ENCODE results near the gene USP31.

DNA sequence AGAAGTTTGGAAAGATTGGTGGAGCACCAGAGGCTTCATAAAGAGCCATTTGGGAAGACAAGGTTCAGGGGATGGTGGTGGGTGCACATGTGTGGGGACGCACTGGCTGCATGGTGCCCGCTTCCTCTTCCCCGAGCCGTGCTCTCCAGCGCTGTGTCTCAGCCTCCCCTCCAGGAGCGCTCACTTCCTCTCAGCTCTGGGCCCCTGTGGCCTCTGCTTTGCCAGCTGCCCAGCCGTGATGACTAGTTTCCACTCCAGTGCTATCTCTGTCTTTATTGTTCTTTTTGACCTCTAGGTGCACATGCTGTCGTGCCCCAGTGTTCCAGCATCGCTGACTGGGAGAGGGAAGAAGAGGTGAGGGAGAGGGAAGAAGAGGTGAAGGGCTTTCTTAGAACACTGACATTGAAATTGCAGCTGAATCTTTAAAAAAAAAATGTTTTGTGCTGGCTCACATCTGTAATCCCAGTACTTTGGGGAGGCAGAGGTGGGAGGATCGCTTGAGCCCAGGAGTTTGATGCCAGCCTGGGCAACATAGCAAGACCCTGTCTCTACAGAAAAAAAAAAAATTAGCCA is 78.4 kb upstream of the CRYM start:
- RRBS: no CpG with 5 or more reads among the region's 10 CpGs

DNA sequence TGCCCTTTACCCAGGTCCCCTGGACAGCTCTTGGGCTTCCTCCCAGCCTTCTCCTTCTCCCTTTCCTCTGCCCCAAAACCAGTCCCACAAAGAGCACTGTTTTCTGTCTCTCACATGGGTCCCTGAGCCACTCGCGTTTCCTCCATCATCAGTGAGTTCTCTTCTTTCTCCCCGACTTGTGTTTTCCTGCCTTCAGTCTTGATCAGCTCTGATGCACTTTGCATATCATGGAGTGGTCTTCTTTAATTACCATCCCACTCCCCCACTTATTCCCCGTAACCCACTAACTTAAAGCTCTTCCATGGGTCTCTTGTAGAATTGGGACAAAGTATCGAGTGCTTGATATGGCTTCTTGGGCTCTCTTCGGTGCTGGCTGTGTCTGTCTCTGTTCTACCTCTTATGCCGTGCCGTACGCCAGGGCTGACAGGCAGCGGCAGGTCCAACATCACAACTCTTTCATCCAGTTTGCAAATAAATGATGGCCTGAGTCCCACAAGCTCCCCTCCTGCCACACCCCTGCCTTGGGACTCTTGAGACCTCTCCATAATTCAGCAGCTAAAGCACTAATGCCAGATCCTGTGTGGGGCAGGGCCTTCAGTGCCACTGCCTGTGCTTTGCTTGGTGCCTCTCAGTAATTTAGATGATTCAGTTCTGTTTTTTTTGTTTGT is 86.2 kb upstream of the CRYM start:
- RRBS: no CpG with 5 or more reads among the region's 10 CpGs

- RRBS: no CpG with 5 or more reads among the region's 8 CpGs
Observed at GRCh38 chr16:21501310-21501513, 98.2 kb upstream of the METTL9 start.

DNA sequence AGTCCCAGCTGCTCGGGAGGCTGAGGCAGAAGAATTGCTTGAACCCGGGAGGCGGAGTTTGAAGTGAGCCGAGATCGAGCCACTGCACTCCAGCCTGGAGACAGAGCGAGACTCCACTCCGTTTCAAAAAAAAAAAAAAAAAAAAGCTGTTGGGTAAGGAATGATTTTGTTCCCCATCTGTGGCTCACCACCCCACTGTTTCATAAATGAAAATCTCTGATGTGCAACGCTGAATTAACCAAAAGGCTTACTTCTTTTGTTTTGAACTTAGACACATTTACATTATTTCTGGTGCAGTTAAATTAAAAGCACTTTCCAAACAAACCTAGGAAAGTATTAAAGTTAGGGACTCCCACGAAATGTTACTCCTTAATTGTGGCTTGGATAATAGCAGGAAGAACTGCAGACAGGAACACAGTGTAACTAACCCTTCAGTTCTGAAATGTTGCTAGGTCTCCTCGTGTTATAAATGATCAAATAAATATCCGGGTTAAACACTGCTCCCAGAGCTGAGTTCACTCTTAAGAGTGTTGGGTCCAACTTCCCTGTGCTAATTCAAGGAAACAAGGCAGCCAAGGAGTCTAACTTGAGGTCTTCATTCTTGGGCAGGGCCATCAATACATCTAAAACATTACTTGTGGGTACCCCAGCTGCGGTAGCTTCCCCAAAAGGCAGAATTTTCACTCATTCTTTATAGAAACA is 998 bp upstream of the METTL9 start:
- RRBS: no CpG with 5 or more reads among the region's 12 CpGs

- RRBS: no CpG with 5 or more reads among the region's 11 CpGs
Observed at GRCh38 chr16:21600422-21600863, 1.1 kb downstream of the METTL9 start.

- RRBS: no CpG with 5 or more reads among the region's 8 CpGs
Observed at GRCh38 chr16:21626511-21627444, 25.6 kb downstream of the IGSF6 start.

- RRBS: no CpG with 5 or more reads among the region's 6 CpGs
Observed at GRCh38 chr16:21808290-21808760, 49.2 kb downstream of the NPIPB4 start.

DNA sequence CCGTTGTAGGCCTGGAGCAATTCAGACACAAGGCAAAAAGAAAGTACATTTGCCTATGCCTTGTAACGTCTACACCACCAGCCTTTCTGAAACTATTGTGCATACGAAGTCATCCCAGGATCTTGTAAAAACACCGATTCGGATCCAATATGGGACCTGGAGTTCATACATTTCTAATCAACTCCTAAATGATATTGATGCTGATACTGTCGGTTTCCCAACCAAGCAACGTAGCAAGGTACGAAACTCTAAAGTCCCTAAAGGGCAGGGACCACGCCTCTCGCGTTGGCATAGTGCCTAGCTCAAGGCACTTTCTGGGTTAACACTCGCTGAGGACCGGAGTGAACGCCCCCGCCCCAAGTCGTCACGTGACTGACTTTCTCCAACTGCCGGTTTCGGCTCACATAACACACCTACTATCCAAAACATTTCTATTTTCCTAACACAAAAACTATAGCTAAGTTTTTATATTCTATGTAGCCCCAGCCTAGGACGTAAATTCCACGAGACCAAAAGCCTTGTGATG is 853 bp upstream of the UQCRC2 start:
- RRBS: 2% methylated on average over 6 of the region's 21 CpGs

- RRBS: no CpG with 5 or more reads among the region's 1 CpG
Observed at GRCh38 chr16:22026801-22027088, 18.8 kb downstream of the MOSMO start.

GRCh38 chr16:22040755-22041666 is 33.1 kb downstream of the MOSMO start:
- RRBS: no CpG with 5 or more reads among the region's 9 CpGs

DNA sequence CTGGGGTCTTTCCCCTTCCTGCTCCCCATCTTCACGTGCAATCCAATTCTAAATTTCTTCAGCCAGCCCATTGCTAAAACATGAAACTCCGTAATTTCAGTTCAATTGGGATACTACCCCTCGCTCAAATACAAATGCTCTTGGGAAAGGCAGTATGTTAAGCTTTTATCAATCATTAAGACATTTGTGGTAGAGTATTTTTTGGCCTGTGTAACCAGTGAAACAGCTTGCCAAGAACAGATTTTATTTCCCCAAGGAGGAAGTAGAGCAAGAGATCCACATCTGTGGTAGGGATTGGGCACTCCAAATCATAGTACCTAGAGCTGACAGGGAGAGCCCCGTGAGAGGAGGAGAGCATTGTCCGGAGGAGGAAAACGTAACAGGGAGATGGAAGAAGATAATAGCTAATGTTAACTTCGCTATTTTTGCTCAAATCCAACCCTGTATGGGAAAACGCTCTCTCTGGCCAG is 21.4 kb upstream of the VWA3A start:
- RRBS: no CpG with 5 or more reads among the region's 8 CpGs

DNA sequence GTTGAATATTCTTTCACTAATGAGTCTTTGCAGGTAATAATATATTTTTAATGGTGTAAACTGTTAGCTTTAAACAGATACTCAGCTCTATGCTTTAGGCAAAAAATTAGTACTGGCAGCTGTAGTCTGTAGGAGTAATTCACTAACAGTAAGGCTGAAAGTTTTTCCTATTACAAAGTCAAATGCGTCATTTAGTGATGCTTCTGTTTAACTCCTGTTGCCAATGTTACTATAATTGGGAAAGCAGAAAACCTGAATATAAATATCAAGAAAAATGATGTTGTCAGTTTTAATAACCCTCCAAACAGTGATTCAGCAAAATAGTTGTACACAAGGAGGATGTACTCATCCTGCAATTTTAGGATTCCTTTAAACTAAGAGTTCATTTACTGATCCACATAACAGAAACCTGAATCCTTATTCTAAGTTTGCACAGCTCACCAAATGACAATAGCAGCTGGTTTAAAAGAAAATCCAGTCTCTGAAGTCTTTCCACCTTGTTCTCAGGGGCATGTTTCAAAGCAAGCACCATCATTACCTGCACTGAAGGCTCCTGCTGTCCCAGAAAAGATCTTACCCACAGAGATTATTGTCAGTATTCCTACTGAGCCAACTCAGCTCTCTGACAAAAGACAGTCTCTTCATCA is 4.3 kb downstream of the CDR2 start:
- RRBS: no CpG with 5 or more reads among the region's 1 CpG

DNA sequence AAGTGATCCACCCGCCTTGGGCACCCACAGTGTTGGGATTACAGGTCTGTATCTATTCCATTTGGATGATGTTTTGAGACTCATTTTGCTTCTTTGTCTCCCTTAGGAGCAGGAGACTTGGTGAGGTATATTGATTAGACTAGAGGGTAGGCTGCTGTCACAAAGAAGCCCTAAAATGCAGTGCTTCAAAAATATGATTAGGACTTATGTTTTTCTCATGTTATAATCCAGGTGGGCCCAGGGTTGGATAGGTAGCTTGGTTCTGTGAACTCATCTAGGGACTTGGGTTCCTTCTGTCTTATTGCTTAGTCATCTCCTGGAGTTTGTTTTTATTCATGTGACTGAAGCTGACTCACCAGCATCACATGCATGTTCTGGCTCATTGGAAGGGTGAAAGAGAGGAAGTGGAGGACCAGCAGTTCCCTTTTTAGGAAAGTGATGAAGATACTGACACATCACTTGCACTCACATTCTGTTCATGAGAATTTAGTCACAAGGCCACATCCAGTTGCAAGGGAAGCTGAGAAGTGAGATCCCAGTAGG is 95.8 kb downstream of the NPIPB5 start:
- RRBS: no CpG with 5 or more reads among the region's 1 CpG

DNA sequence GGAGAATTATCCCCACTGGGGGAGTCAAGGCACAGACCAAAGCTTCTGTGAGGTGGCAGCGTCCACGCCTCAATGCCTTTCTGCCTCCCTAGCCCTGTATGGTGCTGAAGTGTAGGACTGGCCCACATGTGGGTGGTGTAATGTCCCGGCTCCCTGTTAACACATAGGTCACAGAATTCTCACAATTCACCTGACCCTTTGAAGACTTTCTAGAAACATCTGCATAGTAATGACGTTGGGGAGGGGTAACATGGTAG is 2.0 kb downstream of the HS3ST2 start:
- RRBS: no CpG with 5 or more reads among the region's 4 CpGs

- RRBS: no CpG with 5 or more reads among the region's 2 CpGs
Observed at GRCh38 chr16:23104364-23104565, 45.0 kb downstream of the USP31 start.

DNA sequence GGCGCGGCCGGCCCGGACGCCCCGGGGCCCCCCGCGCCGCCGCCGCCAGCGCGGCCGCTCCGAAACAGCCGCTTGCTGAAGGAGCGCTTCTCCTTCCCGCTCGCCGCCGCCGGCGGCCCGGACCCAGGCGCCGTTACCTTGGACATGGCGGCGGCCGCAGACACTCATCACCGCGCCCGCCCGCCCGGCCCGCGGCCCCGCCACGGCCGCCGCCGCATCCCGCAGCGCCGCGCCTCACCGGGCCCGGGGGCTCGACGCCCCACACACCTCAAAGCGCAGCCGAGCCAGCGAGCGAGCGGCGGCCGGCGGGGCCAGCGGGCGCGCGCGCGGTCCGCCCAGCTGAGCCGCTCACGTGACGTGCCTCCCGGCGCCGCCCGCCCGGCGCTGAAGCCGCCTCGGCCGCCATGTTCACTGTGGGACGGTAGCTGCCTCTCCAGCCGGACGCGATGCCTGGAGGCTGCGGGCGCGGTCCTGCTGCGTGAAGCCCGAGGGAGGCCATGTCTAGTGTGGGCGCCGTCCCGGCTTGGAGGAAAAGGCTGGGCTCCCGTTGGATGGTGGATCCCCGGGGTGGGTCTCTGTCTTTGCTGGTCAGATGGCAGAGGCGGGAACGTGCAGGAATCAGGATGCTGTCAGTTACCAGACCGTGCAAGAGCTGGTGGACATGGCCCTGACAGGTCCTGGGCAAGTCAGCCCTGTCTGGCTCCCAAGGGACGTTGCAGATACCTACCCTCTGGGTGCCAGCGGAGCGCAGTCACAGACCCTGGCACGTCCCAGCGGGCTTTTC is at the start of gene USP31:
USP31 (minus strand) TSS at position 328 of the 784 bp plus-strand sequence.
- RRBS: 3% methylated on average over 79 of the region's 98 CpGs

DNA sequence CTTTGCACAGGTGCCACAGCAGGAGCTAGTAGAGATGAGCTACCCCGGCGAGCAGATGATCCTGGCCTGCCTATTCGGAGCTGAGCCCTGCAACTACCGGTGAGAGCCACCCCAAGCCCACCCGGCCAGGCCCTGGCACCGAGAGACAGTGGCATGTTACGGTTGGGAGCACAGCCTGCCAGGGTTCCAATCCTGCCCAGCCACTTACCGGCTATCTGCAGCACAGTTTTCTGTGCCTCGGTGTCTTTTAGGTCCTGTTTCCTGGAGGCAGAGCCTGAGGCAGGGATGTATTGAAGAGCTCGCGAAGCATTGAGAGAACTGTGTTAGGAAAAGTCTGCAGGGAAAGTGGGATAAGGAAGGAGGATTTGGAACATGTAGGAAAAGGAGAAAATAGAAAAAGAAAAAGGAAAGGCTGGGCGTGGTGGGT is 53.3 kb downstream of the SCNN1B start:
- RRBS: 85% methylated on average over 7 of the region's 12 CpGs

GRCh38 chr16:23398754-23399807 is 53.9 kb downstream of the COG7 start:
- RRBS: 33% methylated on average over 1 of the region's 22 CpGs

GRCh38 chr16:23417308-23417917 is 35.6 kb downstream of the COG7 start:
- RRBS: no CpG with 5 or more reads among the region's 7 CpGs

- RRBS: no CpG with 5 or more reads among the region's 1 CpG
Observed at GRCh38 chr16:23465922-23466204, 12.9 kb upstream of the COG7 start.